Rectum (tissue), 1 donor: ENCODE results near the genes TMEM97, SLC13A2, FOXN1, PHF12 and NUFIP2.

GRCh38 chr17:28318992-28320047 is at the start of gene TMEM97:
TMEM97 (plus strand) TSS chr17:28319200.
- PRO-cap, result bidirectional peak, plus-strand start at chr17:28319162, minus-strand start at chr17:28318939; unidirectional peak, plus-strand start at chr17:28319321; bidirectional peak, plus-strand start at chr17:28319359, minus-strand start at chr17:28319354; unidirectional peak, minus-strand start at chr17:28319853

DNA sequence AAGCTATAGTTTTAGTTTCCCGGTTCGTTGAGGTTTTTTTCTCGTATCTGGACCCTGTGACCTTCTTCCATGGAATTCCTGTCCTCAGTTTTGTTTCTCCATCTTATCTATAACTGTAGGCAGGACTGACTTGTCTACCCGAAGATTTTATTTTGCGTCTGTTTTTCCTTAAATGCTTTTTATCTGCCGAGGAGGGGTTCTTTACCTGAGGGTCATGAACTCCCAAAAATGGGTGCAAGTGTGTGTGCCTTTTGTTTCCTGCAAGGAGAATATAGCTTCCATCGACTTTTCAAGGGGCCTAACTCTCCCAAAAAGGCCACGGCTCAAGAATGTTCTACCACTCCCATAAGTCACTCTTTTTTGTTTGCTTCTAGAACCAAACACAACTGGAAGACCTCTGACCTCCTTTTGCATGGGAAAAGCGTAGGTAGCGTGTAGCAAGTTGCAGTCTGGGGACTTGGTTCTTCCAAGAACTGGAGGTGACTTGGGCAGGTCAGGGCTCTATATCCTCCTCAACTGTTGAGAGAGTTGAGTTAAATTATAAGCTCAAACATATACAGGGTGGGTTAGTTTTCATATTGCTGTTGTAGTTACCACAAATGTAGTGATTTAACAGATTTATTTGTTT is 1.2 kb downstream of the TMEM97 start:
- PRO-cap, result unidirectional peak, minus-strand start at position 518 of the sequence

DNA sequence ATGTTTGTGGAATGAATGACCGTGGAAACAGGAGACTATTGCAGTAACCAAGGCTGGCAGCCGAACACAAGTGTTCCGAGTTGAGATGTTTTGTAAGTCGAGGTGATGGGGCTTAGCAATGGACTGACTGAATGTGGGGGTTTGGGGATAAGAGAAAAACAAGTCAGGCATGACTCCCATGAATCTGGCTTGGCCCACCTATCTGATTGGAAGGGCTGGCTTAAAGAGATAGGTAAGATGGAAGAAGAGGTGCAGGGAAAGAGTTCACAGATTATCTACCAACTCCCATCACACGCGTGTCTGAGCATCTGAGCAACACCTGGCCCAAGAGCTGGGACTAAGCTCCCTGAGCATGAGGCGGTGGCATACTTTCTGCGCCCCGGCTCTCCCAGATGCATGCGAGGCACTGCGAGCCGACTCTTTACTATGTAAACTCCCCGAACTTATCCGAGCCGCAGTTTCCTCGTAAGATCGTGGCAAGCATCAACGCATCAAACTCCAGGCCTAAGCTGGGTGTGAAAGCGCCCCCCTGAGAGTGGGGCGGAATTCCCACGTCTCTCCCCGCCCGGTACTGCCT is 496 bp downstream of the IFT20 start:
- PRO-cap, result no peak

GRCh38 chr17:28344341-28344901 is 8.9 kb downstream of the TNFAIP1 start:
- PRO-cap, result no peak

DNA sequence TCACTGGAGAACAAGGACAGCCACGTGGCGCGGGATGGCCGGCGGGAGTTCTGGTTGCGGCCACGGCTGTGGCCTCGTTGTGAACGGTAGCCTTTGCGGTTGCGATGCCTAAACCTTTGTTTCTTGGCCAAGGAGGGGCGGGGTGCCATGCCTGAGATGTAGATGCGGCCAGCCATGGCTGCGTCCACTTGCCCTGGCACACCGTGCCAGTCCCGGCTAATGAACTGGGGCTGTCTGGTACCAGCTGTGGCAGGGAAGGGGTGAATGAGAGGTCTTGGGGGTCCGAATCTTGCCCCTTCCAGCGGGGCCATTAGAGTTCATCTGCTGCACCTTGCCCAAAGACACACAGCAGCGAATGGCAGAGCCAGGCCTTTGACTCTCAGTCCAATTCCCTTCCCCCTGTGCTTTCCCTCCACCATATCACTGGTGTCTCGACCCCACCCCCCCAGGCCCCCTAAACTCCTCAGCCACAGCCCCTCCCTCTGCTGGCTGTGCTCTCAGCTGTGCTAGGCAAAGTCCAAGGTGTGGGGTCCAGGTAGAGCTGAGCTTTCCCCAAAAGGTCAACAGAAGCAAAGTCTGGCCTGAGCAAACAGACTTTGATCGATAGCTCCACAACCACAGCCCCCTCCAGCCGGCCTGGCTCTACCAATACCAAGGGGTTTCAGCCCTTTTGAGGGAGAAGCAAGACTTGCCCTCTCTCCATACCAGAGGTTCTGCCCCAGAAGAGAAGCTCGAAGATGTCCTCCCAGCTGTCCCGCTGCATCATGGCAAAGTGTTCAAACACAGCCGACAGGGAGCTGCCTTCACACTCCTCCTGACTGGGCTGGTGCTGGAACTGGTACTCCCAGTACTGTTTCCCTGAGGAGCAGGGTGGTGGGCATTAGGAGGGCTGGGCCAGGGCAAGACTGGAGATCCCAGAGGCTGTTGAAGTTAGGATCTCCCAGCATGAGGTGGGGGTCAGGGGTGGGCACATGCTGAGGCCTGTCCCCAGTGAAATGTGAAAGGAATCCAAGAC is 2.0 kb downstream of the VTN start:
- PRO-cap, result no peak

DNA sequence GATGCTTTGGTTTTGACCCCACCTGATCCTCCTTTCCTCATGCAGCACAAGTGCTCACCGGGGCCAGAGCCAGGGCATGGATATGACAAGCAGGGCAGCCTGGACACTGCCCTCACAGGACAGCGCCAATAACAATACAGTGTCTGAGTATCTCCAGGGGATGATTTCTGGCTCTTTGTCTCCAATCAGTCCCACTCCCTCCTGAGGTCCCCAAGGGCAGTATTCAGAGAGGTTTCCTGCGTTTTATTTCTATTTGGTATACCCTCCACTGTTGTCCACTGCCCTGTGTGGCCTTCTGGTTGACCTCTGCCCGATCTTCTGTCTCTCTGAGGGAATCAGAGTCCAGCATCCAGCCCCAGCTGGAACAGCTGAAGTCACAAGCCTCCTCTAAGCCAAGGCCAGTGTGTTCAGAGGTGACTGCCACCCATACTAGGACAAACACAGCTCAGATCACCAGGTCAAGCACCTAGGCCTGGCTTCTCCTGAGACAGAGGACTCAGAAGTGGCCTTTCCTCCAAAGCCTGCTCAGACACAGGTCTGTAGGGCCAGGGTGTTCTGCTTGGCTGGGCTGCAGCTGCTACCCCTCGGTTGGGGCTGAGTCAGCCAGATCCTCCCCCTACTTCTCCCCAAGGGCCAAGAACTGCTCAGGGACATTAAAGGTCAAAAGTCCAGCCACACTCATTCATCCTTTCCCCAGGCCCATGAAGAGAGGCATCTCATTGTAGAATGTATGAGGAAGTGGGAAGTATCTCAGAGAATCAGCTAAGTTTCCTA is 7.8 kb downstream of the SLC46A1 start:
- PRO-cap, result no peak

DNA sequence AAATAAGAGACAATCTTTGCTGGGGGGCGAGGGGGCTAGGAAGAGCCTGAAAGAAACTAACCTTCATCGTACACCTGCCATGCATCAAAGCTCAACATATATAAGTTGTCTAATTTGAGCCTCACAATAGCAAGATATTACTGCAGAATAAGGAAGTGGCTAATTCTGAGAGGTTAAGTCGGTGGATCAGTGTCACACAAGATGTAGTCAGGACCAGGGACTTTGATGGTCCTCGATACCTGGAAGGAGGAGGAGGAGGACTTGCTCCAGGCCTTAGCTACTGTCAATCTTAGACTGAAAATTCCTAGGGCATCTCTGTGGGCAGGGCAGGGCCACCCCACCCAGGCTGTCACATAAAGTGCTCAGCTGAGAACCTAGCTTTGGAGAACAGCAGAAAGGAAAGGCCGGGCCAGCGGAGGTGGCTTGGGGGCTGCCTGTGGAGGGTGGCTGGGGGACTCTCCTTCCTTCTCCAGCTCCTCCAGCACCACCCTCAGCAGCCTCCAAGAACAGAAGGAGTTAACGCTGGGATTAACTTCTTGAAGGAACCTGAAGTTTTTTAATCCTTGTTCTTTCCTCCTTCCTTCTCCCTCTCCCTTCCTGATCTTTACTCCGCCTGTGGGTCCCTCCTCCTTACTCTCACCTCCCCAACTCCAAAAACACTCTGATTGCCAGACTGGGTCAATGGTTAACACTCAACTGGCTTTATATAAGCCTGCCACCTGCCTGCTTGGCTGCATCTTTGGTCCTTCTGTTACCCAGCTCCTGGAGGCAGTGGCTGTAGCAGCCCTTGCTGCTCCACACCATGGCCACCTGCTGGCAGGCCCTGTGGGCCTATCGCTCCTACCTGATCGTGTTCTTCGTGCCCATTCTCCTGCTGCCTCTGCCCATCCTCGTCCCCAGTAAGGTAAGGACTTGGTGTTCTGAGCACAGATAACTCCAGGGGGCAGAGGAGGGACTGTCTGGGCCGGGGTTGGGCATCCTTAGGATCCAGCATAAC is at the start of gene SLC13A2:
SLC13A2 (plus strand) TSS at position 734 of the 997 bp plus-strand sequence.
- PRO-cap, result bidirectional peak, plus-strand start at position 383 of the sequence, minus-strand start at position 291 of the sequence; bidirectional peak, plus-strand start at position 736 of the sequence, minus-strand start at position 591 of the sequence

- PRO-cap, result no peak
Observed at GRCh38 chr17:28506153-28506546, at the start of gene FOXN1. FOXN1 (plus strand) TSS chr17:28506348.

DNA sequence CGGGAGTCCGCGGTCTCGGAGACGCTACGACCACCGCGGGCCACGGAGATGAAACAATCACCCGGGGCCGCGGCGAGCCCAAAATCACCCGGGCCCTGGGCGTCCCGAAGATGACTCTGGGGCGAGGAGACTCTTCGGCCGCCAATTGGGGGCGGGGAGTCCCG is 384 bp downstream of the RAB34 start:
- PRO-cap, result bidirectional peak, plus-strand start outside the sequence, minus-strand start at position 118 of the sequence

GRCh38 chr17:28737819-28738446 is 5.9 kb upstream of the TRAF4 start:
- PRO-cap, result unidirectional peak, plus-strand start at chr17:28738166; unidirectional peak, plus-strand start at chr17:28738241

GRCh38 chr17:28888448-28889344 is 8.8 kb downstream of the FLOT2 start:
- PRO-cap, result no peak

DNA sequence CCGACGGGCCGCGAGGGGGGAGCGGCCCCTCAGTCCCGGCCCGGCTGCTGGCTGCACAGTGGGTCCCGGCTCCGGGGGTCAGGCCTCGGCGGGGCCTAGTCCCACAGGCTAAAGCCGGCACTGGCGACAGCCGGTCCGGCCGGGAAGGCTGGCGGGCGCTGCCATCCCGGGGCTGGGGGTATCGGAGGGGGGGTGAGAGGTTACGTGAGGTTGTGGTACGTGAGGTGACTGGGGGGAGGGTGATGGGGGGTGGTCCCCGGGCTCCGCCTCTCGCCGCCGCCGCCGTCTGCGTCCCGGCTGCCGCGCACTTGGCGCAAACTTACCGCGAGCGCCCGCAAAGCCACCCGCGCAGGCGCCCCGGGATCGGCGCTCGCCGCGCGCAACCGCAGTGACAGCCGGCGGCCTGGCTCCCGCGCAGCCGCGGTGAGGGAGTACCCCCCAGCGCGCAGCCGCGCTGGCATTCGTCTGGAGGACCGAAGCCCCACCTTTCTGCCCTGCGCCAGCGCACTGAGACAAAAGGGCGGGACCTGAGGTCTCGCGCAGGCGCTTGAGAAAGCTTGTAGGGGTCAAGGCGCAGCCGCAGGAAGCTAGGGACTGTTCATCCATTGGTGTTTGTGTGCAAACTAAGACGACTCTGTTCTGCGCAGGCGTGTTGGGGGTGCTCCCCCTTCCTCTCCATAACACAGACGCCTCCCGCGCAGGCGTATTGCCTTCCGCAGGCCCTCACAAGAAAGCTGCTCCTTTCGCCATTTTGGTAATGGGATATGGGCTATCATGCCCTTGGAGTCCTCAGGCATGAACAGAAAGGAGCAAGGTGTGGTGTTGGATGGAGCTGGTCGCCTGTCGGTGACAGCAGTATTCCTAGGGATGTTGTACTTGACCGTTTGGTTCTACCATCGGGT is at the start of gene PHF12:
PHF12 (minus strand) TSS at position 375 of the 902 bp plus-strand sequence.
- PRO-cap, result bidirectional peak, plus-strand start at position 706 of the sequence, minus-strand start at position 310 of the sequence

DNA sequence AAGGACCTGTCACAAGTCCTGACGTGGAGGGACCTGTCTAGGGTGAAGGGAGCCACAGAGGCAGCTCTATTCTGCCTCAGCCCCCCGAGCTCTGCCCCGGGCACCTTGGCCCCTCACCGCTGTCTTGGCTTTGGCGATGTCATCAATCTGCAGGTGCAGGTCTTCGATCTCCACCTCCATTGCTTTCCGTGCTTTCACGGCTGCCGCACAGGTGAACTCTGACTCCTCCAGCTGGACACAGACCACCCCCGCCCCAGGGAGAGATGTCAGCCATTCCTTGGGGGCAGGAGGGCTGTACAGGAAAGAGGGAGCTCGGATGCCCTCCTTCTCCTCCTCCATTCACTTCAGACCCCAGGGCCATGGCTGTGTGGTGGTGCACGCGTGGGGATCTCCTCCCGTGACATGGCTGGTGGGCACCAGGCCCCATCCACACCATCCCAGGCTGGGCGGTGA is 49.3 kb downstream of the PIPOX start:
- PRO-cap, result no peak

DNA sequence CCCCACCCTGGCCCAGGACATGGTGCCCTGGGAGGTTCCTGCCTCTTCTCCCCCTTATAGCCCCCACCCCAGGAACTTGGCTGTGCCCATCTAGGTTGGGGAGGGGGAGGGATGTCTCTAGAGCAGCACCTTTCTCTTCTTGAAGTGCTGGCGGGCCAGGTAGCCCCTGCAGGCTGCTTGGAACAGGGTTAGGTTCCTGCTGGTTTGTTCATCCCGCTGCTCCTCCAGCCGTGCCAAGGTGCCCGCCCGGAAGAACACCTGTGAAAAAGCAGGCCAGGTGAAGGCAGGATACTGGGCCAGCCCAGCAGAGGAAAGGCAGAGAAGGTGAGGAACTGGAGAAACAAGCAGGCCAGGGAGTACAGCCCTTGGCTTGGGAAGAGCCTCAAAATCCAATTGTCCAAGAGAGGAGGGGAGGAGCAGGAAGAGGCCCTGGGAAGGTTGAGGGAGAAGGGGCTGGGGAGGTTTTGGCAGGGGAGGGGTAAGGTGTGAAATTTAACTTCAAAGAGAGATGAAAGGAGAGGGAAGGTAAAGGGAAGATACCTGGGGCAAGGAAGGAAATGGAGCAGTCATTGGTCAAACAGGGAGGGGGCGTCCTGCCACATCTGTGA is 56.7 kb downstream of the PIPOX start:
- PRO-cap, result no peak

DNA sequence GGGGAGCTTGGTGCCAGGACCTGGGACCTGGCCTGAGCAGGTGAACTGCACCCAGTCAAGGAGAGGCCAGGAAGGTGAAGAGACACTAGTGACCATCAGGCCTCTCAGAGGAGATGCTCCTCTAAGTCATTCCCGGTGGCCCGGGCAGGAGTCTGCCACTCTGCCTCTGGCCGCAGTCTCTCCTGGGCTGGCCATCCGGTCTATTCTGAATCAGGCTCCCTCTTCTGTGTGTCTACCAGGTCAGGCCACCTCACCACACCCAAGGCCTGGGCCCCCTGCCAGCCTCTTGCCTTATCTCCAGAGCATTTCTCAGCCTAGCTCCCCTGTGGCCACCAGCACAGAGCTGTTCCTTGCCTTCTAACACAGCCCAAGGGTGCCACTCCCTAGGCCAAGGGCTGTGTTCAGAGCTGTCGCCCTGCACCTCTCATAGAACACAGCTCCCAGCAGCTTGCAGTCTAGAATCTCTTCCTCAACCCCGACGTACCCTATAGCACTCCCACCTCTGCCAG is 55.3 kb downstream of the MYO18A start:
- PRO-cap, result unidirectional peak, minus-strand start at position 207 of the sequence

- PRO-cap, result unidirectional peak, plus-strand start at chr17:29139149
Observed at GRCh38 chr17:29139013-29139776, 41.0 kb downstream of the MYO18A start.

- PRO-cap, result bidirectional peak, plus-strand start at chr17:29140181, minus-strand start at chr17:29140060
Observed at GRCh38 chr17:29139834-29140264, 40.3 kb downstream of the MYO18A start.

- PRO-cap, result bidirectional peak, plus-strand start at chr17:29179438, minus-strand start at chr17:29179280; bidirectional peak, plus-strand start at chr17:29179627, minus-strand start at chr17:29179624
Observed at GRCh38 chr17:29179130-29179945, 860 bp downstream of the MYO18A start.

- PRO-cap, result bidirectional peak, plus-strand start at chr17:29293842, minus-strand start at chr17:29293637; bidirectional peak, plus-strand start at chr17:29294300, minus-strand start at chr17:29294115
Observed at GRCh38 chr17:29293493-29294548, at the start of gene NUFIP2. NUFIP2 (minus strand) TSS chr17:29294148.

- PRO-cap, result no peak
Observed at GRCh38 chr17:29434034-29434657, 44.0 kb downstream of the TAOK1 start.